ENCODE measurements around a stretch of chr1.

- PRO-cap = no peak
Measured at GRCh38 chr1:38777766-38778448, 81.7 kb downstream of the RRAGC start.

DNA sequence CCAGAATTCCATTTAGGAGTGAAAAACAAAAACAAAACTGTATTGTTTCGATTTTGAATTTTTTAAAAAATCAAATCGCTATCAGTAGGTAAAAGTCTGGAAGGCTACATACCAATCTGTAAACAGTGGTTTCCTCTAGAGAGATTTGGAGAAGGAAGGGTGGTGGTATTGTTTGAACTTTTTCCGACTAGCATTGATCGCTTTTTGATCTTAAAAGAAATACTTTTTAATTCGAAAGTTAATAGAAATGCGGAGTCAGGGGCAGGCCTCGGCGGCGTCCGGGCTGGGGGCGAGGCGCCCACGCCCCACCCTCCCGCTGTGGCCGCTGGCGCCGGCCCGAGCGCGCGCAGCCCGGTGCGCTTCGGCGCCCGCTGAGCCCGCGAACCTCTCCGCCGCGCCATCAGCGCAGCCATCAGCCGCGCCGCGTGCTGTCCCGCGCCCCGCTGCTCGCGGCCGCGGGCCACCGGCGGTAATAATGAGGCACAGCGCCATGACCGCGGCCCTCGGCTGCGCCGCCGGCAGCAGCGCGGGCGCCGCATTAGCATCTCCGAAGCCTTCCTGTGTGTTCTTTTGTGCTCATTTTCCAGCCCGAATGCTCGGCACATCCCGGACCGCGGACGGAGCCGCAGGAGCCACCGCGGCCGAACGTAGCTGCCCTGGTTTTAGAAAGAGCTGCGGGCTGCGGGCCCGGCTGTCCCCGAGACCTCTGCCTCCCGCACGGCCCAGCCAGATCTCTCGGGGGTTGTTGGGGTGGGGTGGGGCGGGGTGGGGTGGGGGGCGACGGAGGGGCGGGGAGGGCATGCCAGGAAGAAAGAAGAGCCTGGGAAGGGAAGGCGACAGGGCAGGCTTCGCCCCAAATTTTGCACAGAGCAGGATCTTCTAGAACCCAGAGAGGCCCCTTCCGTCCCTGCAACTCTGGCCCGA lies 55.5 kb downstream of the RRAGC start:
- PRO-cap = no peak

- PRO-cap = no peak
Measured at GRCh38 chr1:39103634-39104331, 77.6 kb downstream of the NDUFS5 start.

GRCh38 chr1:39105192-39105715 lies 79.1 kb downstream of the NDUFS5 start:
- PRO-cap = bidirectional peak, plus-strand start at chr1:39105419, minus-strand start at chr1:39105252

DNA sequence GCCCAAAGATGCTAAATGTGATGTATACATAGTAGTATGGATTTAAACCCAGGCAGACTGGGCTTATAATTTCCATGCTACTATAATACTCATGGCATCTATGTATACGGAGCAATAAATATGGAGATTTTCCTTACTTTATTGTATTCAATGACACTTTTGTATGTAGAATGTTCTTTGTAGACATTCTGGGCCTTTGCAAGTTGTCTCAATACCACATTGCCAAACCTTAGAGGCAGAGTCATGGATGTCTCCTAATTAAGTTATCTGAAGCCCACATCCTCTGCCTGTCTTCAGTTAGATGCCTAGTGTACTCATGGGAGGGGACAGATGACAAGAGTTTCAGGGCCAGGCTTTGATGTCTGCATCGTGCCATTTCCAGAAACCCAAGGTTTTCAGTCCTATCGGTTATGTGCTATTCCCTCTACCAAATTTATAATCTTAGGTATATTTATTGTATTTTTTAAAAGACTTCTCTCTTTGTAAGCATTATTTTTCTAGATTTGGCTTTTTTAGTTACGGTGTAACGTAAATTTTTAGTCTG lies 8.3 kb upstream of the MACF1 start:
- PRO-cap = no peak

GRCh38 chr1:39296356-39296660 lies 91.8 kb downstream of the MACF1 start:
- PRO-cap = no peak

DNA sequence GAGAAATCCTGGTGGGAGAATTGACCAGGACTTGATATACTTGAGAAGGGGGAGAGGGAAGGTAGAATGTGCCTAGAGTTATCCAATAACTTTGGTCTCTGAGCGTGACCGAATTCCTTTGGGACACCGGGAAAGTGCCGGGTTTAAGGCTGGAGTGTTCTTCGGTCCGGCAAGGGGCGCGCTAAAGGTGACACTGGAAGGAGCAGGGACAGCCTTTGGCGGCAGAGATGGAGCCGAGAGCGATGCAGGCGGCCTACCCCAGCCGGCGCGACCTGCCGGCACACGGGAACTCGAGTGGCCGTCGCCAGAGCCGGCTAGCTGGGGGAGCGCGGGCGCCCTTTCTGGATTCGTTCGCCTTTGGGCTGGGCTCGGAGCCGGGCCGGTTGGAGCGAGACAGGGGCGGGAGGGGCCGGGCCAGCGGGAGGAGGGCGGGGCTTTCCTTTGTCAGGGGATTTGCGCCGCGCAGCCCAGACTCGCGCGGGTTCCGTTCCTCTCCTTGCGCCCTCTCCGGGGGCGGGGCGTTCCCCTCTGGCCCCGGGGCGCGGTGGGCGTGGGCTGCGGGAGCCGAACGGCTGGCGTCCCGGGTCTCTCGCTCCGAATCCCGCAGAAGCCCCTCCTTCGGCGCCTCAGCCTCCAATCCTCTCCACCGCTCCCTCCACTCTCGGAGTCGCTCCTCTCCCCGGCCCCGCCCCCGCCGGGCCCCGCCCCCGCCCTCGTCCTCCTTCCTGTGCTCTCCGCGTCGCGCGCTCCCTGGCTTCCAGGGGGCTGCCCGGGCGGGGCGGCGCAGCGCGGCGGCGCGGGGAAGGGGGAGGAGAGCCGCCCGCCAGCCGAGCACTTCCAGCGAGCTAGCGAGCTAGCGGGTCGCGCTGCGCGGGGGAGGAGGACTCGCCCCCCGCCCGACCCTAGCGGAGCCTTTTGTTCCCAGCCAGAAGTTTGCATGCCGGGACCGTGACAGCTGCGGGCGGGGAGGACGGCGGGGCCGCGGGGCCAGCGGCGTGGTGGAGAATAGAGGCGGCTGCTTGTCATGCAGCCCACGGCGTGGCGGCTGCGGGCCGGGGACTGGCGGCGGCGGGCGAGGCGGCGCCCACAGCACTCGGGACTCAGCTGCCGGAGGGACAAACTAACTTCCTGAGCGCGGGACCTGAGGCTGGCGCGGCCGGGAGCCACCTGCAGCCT lies 82.8 kb upstream of the BMP8A start:
- PRO-cap = unidirectional peak, minus-strand start at position 292 of the sequence; unidirectional peak, minus-strand start at position 359 of the sequence; bidirectional peak, plus-strand start at position 830 of the sequence, minus-strand start at position 530 of the sequence

GRCh38 chr1:39410619-39411525 lies 80.6 kb upstream of the BMP8A start:
- PRO-cap = no peak

- PRO-cap = no peak
Measured at GRCh38 chr1:39504530-39504880, 13.1 kb downstream of the BMP8A start.

DNA sequence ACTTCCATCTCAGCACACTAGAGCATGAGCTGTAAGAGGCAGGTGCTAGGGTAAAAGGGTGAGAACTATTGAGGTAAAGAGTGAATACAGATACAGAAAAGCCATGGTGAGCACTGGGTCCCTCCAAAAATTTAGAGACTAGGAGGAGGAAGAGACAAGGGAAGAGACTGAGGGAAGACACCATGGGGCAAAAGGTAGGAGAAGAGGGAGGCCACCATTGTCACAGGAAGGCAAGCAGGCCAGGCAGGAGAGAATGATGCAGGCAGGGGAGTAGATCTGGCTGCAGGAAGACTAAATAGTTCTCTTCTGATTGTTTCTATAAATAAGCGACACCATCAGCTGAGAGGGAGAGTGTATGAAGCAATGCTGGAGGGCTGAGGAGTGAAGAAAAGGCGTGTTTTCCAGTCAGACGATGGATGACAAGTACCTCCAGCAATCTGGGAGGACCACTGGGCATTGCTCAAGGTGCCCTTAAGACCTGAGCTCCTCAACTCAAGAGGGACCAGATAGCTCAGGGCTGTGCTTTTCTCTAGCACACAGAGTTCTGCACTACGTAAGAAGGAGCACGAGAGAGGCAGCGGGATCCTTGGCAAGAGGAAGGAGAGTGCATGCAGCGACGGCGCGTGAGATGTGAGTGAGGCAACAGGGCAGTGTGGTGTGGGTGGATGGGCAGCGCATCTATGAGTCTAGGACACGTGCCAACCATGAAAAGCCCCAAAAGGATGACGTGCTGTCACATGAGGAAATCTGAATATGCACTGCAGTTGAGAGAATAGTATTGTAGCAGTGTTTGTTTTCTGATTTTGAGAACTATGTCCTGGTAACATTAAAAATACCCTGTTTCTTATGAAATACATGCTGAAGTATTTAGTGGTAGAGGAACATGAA lies 36.1 kb downstream of the PABPC4 start:
- PRO-cap = no peak

DNA sequence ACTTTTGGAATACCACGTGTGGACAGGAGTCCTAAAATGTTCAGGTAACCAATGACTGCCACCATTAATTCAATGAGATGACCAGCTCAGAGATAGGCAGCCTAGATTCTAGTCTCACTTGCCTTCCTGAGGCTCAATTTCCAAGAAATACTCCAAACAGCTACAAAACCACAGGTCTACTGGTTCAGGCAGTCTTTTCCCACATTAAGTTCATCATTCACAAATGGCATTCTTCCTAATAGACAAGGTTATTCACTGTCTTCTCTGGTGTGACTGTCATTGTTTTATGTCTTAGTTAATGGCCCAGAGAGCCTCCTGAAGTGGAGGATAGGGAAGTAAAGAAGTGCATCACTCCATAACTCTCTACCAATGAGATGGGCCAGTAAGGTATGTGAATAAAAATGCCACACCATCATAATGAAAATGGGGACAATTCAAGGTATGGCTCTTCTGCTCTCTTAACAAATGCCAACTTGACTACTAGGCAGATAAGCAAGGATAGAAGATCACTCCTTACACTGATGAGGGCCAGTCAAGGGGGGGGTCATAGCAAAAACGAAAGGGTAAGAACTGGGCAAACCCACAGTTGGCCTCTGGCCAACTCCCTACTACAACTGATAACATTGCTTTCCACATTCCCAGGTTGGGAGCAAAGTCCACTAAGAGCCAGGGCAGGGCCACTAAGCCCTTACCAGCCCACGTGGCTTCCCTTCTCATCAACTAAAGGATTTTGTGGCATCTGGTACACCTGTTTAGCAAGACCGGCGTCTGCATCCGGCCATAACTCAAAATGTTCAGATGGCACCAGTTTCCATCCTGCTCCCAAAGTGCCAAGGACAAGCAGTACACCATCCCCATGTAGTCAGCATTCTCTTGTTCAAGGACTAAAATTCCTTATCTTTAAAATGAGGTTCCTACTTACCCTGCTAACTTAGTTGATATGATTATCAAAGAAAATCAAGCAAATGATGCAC lies 10.0 kb downstream of the PABPC4 start:
- PRO-cap = no peak

DNA sequence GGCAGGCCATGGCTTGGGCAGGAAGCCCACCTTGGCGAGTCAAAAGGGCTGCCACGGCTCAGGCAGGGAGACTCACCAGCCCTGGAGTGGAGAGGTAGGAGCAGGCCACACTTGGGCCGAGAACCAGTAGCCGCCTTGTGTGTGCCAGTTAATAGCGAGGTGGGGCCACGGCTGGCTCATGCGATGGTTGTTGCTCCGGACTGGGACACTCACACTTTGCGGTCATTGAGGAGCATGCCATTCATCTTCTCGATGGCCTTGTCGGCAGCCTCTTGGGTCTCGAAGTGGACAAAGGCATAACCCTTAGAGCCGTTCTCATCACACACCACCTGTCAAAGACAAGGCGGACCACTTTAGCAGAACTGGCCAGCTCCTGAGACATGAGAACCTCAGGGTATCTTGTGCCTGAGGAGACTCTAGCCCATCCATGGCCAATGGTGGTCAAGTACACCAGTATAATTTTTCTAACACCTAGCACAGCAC lies 5.5 kb downstream of the PABPC4 start:
- PRO-cap = no peak

- PRO-cap = no peak
Measured at GRCh38 chr1:39574244-39575348, 2.0 kb downstream of the PABPC4 start.

- PRO-cap = no peak
Measured at GRCh38 chr1:39671315-39671932, 483 bp downstream of the NT5C1A start.

- PRO-cap = no peak
Measured at GRCh38 chr1:39683676-39684447, 7.4 kb downstream of the HPCAL4 start.

- PRO-cap = no peak
Measured at GRCh38 chr1:39770160-39770525, 1.0 kb downstream of the OXCT2 start.

DNA sequence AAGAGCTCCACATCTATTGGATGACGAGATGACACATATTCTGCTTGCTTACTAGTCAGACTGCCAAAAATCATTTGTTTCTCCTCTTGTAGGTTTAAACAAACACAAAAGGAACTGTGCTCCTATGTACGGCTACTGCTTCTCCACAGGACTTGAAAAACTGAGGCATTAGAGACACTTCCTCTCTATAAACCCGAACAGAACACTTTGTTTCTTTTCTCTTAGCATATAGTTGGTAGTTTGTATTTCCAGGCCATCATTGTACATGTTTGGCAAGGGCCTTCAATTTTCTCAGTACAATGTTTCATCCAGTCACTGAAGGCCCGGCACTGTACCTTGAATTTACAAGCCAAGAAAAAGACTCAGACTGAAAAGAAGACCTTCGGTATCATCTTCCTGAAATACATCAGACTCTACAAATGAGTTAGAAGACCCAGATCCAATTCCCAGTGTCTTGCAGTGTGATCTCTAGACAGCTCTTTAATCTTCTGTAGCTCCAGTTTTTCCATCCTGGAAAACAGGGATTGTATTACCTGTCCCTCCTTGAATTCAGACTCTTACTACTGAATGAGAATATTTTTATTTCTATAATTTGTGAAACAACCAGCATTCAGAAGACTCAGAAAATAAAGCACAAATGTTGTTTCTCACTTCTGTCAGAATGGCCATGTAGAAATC lies 5.8 kb downstream of the TRIT1 start:
- PRO-cap = no peak

DNA sequence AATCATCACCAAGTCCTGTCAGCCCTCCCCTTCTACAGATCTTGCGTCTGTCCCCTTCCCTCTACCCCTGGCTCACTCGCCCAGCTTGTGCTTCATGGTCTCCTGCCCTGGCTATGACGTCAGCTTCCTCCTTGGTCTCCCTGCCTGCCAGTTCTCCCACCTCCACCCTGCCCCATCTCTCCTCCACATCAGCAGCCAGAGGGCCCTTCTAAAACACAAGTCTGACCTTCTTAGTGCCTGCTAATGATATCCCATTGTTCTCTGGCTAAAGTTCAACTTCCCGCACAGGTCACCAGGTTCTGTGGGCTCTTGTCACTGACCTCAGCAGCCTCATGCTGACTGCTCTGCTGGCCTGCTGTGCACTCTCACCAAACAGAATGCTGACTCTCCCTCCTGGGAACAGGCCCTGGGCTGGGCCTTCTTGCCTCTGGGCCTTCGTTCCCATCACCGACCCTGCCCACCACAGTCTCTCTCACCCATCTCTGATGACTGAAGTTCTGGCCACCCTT lies 24.7 kb upstream of the MYCL start:
- PRO-cap = no peak

GRCh38 chr1:39952318-39953077 lies 2.4 kb upstream of the MFSD2A start:
- PRO-cap = no peak

GRCh38 chr1:39958681-39959246 lies 3.8 kb downstream of the MFSD2A start:
- PRO-cap = no peak